Cerebral cortex (tissue), 2 donors: ENCODE data around the gene MT1H.

GRCh38 chr16:56668979-56670024, at the start of gene MT1H:
TSS of gene MT1H (plus strand) at chr16:56669814.
- PRO-cap, 2 experiments = no peak in any of the 2 experiments

DNA sequence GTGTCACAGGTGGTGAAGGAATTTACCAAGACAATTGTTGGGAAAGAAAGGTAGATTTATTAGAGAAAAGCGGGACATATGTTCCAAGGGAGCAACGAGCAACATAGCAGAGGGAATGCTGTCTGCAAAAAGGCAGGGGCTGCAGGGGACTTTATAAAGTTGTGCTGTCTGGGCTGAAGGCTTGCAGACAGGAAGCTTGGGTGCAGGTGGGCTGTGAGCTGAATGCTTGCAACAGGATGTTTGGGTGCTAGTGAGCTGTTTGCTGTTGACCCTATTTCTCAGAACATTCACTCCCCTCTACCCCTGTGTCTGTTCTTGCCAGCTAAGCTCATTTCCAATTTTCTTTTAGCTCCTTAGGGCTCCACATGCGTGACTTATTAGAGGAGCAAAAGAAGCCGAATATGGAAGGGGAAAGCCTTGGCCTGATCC, 21.5 kb upstream of the NUP93 start:
- PRO-cap, 2 experiments = no peak in any of the 2 experiments

- PRO-cap, 2 experiments = no peak in any of the 2 experiments
Measured at GRCh38 chr16:56872800-56873284, 7.8 kb downstream of the SLC12A3 start.

- PRO-cap, 2 experiments = peak in 1 of 2 experiments; most common minus-strand start chr16:56985703 (in 1)
Measured at GRCh38 chr16:56985551-56986034, 3.8 kb upstream of the NLRC5 start.

DNA sequence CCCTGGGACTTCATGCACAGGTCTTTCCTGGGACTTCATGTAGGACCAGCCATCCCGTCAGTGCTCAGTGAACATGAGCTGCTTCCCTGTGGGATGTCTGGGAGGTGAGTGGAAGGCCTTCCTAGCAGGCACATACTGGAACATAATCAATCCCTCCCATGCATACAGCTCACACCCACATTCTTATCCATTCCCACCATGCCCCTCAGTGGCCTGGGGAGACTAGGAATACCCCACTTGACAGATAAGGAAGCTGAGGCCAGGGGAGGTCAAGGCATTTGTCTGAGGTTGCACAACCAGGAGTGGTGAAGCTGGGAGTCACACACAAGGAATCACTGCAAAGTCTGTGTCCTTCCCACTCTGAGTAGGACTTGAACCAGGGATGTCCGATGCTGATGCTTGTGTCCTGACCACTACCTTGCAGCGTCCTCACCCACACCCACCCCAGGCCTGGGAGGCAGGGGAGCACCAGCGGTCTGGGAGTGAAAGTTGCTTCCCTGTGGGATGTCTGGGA, 1.1 kb upstream of the NLRC5 start:
- PRO-cap, 2 experiments = no peak in any of the 2 experiments

DNA sequence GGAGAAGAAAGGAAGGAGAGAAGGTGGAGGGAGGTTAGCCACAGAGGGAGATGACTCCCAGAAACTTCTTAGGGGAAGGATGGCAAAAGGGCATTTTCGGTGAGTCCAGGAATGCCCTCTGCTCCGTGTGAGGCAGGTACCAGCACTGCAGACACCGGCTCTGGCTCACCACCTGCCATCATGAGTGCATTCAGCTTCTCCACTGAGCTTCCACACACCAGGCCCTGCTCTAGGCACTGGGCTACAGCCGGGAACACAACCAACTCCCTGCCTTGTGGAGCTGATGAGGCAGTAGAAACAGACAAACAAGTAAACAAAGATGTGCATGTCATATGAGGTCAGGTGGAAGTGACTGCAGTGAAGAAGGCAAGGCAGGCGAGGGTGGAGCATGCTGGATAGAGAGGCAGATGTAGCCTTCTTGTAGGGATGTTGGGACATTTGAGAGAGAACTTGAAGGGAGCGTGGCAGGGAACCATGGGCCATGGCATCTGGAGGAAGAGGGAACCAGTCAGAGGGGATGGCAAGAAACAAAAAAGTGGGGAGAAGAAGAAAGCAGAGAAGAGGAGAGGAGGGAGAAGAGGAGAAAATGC, 4.9 kb downstream of the NLRC5 start:
- PRO-cap, 2 experiments = no peak in any of the 2 experiments

GRCh38 chr16:57040983-57041930, 51.1 kb upstream of the CPNE2 start:
- PRO-cap, 2 experiments = no peak in any of the 2 experiments

DNA sequence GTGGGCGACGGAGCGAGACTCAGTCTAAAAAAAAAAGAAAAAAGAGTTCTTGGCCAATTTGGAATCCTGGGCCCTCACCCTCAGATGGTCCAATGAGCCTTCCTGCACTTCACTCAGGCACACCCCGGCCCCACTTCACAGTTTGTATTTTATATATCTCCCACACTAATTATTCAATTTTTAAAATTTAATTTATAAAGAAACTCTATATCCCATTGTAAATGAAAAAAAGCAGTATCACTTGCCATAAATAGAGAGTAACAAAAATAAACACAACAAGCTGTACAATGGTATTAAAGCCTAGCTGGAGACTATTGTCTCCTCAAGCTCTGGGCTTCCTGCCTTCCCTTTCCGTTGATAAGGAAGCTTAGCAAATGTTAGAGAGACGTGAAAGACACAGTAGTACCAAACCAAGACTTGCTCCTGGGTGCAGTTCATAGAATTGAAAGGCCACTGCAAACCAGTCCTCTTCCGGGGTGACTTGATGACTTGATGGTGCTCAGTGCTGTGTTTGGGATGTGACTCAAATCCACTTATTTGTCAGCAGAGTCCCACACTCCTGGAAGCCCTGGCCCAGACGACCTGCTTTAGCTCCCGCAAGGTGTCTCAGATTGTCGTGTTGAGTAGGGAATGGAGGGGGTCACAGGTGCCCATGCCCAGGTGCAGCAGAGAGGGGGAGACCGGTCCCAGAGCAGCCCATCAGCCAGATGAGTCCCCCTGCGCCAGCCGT, 40.8 kb downstream of the PSME3IP1 start:
- PRO-cap, 2 experiments = no peak in any of the 2 experiments

DNA sequence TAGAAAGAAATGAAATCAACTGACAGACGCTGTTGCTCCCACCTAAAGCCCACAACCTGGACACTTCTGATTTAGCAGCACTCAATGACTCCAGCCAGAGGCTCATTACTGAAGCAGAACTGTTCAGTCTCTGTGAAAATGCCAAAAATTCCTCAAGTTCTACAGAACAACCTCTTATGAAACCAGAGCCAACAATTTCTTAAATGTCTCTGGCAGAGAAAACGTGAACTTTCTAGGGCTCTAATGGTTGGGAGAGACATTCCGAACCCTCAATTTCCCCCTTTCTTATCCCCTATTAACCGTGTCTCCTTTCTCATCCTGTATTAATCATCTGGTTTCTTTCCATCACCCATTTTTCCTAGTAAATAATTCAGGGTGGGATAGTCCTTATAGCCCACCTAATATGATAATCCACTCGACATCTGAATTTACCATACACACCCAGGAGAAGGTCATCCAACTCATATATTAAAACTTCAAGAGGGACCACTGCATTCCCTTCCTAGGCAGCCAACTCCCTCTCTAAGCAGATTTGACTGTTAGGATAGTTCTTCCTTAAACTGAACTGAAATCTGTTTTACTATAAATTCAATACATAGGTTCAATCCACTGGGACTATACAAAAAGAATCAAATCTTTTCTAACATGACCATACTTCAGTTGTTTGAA, 9.7 kb downstream of the PSME3IP1 start:
- PRO-cap, 2 experiments = no peak in any of the 2 experiments

- PRO-cap, 2 experiments = peak in 1 of 2 experiments; most common plus-strand start chr16:57187298 (in 1); most common minus-strand start chr16:57187125 (in 1)
Measured at GRCh38 chr16:57187093-57187865, 1.1 kb downstream of the RSPRY1 start.

DNA sequence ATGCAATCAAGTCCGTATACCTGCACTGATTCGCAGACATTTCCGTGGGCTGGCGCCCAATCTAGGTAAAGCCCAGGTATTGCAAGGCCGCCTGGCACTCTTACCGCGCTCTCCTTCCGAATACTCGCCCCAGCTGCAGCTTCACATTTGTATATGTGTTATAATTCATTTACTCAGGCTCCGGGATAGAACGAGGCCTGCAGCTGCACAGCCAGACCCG, 16.4 kb upstream of the PLLP start:
- PRO-cap, 2 experiments = no peak in any of the 2 experiments

DNA sequence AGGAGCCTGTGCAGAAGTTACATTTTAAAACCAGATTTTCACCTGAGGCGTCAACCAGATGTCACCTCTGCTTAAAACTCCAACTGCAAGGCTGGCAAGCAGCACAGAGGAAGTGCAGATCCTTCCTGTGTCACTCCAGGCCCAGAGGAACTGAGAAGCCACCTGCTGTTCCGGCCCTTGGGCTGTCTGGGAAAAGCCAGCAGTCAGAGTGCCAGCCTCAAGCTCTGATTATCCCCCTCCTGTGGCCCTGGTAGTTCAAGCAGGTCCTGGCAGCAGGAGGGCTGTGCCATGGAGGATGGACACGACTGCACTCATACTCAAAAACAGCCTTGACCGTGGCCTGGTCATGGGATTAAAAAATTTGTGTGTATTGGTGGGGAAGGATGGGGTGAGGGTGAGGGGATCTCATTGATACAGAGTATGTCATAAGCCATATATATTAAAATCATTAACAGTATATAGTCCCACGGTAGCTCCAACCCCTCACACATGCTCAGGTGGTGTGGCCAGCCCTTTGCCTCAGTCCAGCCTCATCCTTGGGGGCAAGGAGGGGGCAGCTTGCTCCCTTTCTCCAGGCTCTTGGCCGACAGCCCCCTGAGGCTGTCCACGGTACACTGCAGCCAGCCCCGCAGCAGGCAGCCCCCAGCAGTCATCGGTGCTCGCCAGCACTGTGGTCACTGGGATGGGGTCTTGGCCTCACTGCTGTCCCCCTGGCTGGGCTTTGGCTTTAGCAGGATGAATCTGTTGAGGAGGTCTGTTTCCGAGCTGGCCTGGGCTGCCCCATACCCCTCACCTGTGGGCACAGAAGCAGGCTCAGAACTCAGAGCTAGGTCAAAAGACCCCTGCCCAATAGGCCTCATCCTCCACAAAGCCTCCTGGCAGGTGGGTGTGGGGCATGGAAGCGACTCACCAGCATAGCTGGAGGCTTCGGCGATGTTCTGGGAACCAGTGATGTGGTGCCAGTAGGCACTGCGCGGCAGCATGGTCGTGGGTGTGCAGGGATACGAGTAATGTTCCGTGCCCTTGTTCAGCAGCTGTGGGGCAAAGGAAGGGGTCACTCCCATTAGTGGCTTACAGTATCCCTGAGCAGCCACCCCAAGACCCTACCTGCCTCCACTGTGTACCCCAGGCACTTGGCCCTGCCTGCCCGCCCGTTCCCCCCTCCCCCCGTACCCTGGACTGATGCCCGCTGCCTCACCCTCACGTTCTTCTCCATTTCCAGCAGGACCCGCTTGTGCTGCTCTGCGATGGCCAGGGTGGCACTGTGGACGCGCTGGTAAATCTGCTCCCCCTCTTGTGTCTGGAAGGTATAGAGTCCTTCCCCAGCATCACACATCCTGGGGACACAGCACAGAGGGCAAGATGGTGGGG, 10.7 kb downstream of the POLR2C start:
- PRO-cap, 2 experiments = no peak in any of the 2 experiments

- PRO-cap, 2 experiments = no peak in any of the 2 experiments
Measured at GRCh38 chr16:57529951-57530599, 6.3 kb downstream of the CCDC102A start.

- PRO-cap, 2 experiments = no peak in any of the 2 experiments
Measured at GRCh38 chr16:57606736-57607542, 21.5 kb upstream of the ADGRG1 start.

- PRO-cap, 2 experiments = peak in 1 of 2 experiments; most common plus-strand start chr16:57637762 (in 1); most common minus-strand start chr16:57637480 (in 1)
Measured at GRCh38 chr16:57637360-57637853, 9.0 kb downstream of the ADGRG1 start.

- PRO-cap, 2 experiments = no peak in any of the 2 experiments
Measured at GRCh38 chr16:57703812-57704211, 9.2 kb downstream of the DRC7 start.

DNA sequence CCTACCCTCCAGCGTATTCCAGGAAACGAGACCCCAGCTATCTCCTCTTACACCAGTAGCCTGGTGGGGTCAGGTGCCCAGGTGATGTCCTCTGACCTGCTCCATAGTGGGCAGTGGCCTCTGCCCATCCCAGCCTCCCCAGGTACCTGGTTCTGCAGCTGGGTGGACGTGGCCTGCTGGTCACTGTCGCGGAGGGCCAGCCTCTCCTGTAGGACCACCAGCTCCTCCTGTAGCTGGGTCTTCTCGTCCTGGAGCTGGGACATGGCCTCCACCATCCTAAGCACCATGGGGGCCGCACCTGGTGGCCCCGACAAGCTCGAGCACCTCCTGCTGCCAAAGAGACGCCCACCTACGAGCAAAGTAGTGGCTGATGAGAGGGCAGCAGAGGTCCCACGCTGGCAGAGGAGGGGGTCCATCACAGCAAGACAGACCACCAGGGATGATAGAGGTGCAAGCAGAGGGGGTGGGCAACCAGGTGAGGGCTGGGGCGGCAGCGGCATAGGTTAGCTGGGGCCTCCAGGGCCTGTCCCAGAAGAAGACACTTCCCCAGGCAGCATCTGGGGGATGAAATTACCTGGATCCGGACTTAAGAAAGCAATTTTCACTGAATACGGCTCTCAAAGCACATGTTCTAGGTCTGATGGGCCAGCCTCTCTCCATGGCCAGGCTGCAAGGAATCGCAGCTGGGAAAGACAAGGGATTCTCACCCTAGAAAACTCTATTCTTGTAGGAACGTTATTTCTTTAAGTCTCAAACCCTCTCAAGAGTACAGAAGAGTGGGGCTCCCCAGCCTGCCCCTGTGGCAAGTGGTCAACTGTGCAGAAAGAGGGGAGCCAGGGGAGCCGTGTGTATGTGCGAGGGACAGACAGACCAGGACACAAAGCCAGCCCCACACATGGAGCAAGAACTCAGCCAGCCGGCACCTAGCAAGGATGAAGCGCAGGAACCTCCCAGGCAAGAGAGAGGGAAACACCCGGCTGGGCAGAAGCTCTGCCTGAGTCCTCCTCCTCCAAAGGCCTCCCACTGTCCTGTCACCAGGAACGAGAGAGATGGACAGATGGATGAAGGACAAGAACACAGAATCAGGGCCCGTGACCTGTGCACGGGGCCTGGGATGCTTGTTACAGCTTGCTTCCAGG, 16.6 kb downstream of the KIFC3 start:
- PRO-cap, 2 experiments = no peak in any of the 2 experiments

- PRO-cap, 2 experiments = no peak in any of the 2 experiments
Measured at GRCh38 chr16:57797029-57797488, 5.2 kb downstream of the KIFC3 start.

- PRO-cap, 2 experiments = no peak in any of the 2 experiments
Measured at GRCh38 chr16:58027257-58028296, 2.0 kb downstream of the MMP15 start.

GRCh38 chr16:58166543-58166801, 31.4 kb downstream of the CSNK2A2 start:
- PRO-cap, 2 experiments = no peak in any of the 2 experiments